ENCODE data around the gene UBE2J1.

DNA sequence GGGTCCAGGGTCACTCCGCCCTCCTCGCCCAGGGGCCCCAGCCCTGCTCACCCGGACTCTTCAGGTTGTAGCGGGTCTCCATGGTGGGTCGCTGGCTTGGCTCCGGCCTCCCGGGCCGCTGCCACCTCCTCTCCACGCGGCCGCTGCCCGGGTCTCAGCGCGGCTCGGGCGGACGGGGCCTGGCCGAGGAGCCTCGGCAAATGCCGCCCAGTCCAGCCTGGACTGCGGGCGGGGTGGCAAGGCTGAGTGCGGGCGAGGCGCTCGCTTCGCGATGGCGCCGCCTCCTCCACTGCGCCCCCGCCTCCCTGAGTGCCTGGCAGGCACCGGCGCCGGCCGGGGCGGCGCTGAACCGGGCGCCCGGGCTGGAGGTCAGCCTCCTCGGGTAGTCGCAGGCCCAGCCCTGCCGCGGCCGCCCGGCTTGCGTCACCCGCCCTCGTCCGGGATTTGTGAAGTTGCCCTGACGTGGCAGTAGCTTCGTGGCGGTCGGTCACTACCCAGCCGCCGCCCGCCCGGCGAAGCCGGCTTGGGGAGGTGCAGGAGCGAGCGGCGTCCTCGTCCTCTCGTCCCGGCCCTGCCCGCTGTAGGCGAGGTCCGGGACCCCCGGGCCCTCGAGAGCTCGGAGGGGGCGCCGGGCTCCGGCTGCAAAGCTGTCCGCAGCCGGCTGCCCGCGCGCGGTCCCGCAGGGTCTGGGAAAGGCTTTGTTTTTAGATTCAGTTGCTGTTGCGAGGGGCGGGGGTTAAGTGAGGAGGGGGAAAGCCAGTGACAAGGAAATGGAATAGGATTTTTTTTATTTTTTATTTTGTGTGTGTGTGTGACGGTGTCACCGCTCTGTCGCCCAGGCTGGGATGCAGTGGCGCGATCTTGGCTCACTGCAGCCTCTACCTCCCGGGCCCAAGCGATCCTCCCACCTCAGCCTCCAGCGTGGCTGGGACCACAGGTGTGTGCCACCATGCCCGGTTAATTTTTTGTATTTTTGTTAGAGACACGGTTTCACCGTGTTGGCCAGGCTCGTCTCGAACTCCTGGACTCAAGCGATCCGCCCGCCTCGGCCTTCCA lies at the start of gene UBE2J1:
UBE2J1 (minus strand) TSS at position 235 of the 1,056 bp plus-strand sequence.
- RRBS: 2% methylated on average over 34 of the region's 102 CpGs

GRCh38 chr6:89566695-89567487 lies 71.7 kb downstream of the LYRM2 start:
- RRBS: no CpG with 5 or more reads among the region's 17 CpGs

DNA sequence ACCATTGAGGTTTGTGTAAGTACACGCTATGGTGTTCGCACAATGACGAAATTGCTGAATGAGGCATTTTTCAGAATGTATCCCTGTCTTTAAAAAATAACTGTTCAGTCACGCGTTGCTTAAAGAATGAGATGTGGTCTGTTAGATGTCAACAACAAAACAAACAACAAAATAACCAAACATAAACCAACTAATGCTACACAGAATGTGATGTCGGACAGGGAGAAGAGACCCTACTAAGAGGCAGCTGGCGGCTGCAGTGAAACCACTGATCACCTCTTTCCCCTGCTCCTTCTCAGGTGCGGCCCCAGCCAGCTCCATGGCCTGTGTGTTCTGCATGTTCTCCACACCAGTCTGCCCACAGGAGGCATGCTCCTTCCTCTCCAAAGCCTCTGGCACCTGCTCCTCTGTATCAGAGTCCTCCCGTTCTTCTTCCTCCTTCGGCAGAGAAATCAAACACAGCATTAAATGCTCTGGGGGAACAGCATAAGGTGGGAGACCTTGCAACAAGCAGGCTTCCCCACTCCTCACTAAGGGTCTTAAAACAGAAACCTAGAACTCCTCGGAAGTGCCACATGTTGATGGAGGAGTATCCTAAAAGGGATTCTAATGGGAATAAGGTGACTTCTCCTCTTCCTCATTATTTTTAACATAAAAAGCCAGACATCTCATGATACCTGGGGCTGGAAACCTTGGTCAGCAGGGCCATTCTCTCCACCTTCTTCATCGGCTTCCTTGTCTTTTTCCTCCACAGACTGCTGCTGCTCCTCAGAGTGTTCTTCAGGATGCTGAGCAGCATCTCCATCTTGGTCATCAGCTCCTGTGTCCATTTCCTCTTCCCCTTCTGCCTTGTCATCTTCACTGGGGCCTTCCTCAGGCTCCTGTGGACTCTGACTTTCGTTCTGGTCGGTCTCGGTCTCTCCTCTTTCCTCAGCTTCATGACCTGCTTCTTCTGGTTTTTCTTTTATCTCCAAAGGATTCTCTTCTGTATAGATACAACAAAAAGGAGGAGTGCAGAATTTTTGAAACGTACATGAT lies 19.7 kb upstream of the LYRM2 start:
- RRBS: no CpG with 5 or more reads among the region's 16 CpGs

- RRBS: no CpG with 5 or more reads among the region's 4 CpGs
Observed at GRCh38 chr6:89661924-89662527, 23.5 kb upstream of the LYRM2 start.

GRCh38 chr6:89687313-89687910 lies 48.9 kb upstream of the LYRM2 start:
- RRBS: no CpG with 5 or more reads among the region's 8 CpGs

DNA sequence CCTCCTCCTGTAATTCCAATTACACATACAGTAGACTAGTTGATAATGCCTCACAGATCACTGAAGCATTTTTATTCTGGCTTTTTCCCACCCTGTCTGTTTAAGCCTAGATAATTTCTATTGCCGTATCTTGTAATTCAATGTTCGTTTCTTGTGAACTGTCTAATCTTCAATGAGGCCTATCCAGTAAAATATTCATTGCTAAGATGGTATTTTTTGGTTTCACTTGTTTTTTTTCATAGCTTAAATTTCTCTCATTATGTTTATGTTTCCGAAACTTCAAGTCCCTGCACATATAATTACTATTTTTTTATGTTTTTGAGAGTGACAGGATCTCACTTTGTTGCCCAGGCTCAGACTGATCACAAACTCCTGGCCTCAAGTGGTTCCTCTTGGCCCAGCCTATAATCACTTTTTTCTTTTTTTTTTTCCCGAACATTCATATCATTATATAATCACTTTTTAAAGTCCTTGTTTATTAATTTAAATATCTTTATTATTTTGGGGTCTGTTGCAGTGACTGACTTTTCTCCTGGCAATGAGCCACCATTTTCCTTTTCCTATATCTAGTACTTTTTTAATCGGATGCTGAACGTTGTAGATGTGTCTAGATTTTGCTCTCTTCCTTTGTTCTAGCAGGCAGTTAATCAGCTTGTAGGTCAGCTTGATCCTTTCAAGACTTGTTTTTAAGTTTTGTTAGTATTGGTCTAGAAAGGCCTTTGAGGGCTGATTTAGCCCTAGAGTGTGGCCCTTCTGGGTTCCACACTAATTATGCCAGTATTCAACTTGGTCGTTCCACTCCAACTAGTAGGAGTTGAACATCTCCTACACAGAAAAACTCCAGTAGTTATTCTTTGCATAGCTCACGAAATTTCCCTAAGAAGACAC lies 11.7 kb downstream of the MDN1 start:
- RRBS: no CpG with 5 or more reads among the region's 8 CpGs

DNA sequence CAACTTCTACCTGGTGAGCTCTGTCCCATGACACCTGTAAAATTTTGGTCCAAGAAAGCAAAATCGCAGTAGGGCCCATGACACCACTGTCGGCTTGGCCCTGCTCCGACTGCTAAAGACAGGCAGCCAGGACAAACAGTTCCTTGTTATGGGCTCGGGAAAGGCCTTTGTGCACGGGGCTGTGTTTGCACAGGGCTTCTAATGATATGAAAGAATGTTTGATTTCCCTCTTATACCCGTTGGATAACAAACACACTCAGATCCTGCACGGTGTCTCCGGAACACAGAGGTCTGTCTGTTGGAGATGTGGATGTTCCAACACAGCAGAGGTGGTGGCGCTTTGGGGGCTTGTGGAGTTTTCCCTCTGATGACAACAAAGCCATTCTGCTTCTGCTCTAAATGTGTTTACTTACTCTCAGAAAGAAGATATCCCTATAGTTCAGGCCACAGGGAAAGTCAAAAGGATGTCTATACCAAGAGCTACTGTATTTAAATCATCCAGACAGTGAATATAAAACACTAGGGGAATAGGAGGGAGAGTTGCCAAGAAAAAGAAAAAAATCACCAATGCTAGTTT lies 47.2 kb downstream of the GJA10 start:
- RRBS: no CpG with 5 or more reads among the region's 9 CpGs

DNA sequence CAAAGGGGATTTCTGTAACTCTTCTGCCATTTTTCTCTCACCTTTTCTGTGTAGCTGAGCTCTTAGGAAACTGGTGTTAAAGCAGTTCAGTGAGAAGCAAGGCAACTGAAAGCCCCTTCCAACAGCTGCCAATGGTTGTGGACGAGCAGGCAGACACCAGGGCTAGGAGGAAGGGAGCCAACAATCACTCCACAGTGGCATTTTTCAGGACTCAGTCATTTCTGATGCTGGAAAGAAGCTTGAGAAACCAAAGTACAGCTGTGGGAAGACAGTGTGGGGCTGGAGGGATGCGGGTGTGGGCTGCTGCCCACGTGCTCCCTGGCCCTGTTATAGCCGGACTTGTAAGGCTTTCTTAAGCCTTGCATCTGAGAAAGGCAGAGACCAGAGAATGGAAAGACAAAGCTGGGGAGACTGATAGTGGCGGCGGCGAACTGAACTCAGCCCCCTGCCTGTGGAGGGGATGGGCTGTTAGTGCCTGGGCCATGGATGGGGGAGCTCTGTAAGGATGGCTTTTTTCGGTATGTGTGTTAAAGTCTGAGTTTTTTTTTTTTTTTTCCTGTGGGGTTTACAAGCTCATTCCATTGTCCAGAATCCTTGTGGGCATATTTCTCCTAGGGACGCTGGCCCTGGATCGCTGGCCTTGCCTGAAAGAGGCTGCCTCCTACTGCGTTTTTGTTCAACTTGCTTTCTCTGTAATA lies 91.6 kb downstream of the GJA10 start:
- RRBS: no CpG with 5 or more reads among the region's 11 CpGs

DNA sequence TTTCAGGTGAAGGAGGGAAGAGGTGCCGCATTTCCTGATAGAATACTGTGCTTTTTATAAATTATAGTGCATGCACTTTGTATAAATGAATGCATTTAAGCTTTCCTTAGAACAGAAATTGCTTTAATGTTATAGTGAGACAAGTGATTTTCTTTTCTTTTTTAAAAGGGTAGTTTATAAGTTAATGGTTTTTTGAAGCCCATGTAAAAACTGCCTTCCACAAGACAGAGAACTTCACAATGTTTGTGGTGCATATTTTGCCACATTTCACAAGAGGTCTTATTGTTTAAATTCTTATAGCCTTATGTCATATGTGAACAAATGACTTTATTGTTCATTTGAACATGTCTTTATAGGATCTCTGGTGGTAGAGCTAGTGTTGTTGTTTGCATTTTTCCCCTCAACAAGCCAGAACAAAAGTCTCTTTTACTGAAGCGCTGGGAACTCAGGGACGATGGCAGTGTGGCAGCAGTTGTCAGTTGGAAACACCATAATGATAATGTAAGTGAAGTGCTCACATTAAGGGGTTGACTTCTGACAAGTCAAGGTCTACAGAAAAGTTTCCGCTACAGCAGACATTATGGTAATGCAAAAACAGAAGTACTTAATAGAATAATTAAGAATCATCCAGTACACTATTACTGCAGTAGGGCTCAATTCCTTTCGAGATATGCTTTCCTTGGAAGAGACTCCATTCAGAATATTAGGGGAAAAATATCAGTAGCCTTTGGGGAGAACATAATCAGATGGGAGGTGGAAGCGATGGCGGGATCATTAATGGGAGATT lies 179.9 kb downstream of the GJA10 start:
- RRBS: no CpG with 5 or more reads among the region's 7 CpGs

DNA sequence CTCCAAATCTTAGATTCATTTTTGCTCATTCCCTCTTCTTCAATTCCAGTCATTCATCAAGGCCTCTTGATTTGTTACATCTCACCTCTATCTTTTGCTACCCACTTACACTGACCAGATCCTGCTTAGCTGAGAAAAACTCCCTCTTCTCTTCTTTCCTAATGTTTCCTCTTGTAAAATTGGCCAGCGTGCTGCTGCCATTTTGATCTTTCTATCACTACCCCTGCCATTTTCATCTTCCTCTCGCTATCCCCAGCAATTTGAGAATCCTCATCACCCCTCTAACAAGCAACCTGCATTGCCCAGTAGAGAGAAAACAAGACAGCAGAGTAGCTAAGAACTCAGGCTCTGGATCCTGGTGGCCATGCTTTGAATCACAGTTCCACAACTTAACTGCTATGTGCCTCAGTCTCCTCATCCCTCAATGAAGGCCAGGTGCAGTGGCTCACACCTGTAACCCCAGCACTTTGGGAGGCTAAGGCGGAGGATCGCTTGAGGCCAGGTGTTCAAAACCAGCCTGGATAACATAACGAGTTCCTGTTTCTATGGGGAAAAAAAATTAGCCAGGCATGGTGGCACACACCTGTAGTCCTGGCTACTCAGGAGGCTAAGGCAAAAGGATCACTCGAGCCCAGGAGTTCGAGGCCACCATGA lies 23.9 kb downstream of the BACH2 start:
- RRBS: no CpG with 5 or more reads among the region's 7 CpGs

DNA sequence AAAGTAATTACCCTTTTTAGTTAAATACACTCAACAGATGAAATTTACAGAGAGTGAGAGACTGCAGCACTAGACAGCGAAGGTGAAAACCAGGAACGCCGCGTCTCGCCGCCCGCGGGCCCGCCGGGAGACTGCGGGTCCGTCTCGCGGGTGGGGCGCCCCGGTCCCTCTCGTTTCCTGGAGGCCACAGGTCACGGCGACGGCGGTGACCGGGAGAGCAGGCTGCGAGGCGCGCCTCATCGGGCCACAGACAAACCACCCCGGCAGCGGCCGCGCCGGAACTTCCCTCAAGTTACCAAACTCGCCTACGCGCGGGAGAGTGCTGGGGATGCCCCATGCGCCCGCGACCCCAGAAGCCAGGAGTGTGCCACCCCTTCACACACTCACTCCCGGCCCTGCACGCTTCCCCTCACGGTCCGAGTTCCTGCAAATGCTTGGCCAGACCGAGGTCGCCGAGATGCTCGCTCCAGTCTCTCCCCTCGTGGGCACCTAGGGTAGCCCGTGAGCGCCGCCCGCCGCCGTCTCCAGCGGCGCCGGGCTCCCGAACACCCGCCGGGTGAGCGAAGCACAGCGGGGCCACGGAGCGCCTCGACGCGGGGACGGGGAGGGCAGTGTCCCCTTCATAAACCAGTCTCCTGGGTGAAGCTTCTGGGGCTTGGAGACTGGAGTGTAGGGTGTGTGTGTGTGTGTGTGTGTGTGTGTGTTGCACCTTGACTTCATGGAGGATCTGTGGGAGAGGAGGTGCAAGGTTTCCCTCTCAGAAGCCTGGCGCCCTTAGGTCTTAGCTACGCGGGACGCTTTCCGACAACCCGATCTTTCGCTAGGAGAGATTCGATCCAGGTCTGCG lies 1.4 kb downstream of the BACH2 start:
- RRBS: 2% methylated on average over 18 of the region's 76 CpGs

GRCh38 chr6:90403568-90404215 lies 107.0 kb upstream of the BACH2 start:
- RRBS: no CpG with 5 or more reads among the region's 16 CpGs

DNA sequence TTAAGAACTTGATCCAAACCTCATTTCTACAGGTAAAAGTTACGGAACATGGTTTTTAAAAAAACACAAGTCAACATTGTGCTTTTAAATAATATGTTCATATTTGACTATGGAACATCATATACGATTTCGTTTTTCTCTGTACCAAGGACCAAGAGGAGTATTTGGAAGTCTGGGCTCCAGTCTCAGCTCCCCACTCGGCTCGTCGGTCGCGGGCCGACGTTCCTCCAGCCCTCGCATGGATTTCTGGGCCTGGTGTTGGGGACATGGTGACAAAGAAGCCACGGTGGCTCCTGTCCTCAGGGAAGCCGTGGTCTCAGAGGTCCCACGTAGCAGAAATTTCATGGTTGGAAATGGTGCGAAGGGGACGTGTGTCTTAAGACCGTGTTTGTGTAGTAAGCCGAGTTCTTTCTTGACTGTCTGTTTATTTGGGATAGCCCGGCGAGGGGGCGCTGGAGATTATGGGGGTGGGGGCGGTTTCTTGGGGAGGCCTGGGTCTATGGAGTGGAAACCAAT lies 23.3 kb upstream of the MAP3K7 start:
- RRBS: no CpG with 5 or more reads among the region's 22 CpGs

DNA sequence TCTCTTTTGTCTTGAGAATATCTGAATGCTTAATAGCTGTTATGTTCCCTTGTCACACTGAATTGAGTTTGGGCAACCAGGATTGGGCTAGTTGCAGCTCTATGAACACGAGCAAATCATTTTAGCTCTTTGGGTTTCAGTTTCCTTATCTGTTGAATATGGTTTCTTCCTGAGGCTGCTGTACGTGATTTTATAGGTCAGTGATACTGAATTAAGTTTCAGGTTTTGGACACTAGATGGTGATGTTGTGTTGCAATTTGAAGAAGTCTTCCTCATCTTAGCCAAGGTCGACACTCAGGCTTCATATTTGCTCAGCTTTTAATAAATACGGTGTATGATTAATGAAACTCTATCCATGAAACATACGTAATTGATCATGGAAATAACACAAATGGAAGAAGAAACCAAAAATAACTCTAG lies 353.9 kb upstream of the MAP3K7 start:
- RRBS: no CpG with 5 or more reads among the region's 5 CpGs

DNA sequence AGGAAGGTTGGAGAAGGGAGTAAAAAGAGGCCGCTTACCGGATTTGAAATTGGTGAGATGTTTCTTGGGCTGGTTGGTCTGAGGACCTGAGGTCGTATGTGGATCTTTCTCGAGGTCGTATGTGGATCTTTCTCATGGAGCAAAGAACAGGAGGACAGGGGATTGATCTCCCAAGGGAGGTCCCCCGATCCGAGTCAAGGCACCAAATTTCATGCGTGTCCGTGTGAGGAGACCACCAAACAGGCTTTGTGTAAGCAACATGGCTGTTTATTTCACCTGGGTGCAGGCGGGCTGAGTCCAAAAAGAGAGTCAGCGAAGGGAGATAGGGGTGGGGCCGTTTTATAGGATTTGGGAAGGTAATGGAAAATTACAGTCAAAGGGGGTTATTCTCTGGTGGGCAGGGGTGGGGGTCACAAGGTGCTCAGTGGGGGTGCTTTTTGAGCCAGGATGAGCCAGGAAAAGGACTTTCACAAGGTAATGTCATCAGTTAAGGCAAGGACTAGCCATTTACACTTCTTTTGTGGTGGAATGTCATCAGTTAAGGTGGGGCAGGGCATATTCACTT lies 1018.3 kb upstream of the MANEA start:
- RRBS: no CpG with 5 or more reads among the region's 12 CpGs

- RRBS: no CpG with 5 or more reads among the region's 3 CpGs
Observed at GRCh38 chr6:95576639-95577199, 616 bp upstream of the MANEA start.

DNA sequence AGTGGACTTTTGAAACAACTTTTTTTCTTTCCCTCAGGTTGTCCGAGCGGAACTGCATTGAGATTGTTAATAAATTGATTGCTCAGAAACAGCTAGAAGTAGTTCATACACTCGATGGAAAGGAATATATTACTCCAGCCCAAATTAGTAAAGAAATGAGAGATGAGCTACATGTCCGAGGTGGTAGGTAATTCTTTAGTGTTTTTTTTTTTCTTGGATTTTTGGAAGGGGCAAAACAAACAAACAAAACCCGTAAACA lies 1.4 kb downstream of the UFL1 start:
- RRBS: no CpG with 5 or more reads among the region's 5 CpGs

GRCh38 chr6:96536109-96536551 lies 14.5 kb downstream of the UFL1 start:
- RRBS: no CpG with 5 or more reads among the region's 3 CpGs

GRCh38 chr6:96693438-96694502 lies 130.8 kb downstream of the FHL5 start:
- RRBS: 100% methylated on average over 2 of the region's 10 CpGs

- RRBS: no CpG with 5 or more reads among the region's 3 CpGs
Observed at GRCh38 chr6:97104537-97104840, 178.5 kb downstream of the MMS22L start.